Endodermal cell (in vitro differentiated cells): ENCODE data around the gene TMEM9.

GRCh38 chr1:198733929-198734639 lies 95.2 kb downstream of the PTPRC start:
- PRO-cap: no peak

GRCh38 chr1:198932234-198932591 lies 293.4 kb downstream of the PTPRC start:
- PRO-cap: no peak

DNA sequence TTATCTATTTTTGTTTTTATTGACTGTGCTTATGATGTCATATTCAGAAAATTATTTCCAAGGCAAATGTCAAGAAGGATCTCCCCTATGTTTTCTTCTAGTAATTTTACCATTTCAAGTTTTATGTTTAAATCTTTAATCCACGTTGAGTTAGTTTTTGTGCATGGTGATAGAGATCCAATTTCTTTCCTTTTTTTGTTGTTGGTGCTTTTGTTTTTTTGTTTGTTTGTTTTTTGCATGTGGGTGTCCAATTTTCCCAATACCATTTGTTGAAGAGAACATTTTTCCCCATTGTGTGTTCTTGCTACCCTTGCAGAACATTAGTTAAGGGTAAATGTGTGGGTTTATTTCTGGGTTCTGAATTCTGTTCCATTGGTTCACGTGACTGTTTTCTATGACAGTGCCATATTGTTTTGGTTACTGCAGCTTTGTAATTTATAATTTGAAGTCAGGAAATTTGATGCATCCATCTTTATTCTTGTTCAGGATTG lies 636.0 kb downstream of the PTPRC start:
- PRO-cap: no peak

DNA sequence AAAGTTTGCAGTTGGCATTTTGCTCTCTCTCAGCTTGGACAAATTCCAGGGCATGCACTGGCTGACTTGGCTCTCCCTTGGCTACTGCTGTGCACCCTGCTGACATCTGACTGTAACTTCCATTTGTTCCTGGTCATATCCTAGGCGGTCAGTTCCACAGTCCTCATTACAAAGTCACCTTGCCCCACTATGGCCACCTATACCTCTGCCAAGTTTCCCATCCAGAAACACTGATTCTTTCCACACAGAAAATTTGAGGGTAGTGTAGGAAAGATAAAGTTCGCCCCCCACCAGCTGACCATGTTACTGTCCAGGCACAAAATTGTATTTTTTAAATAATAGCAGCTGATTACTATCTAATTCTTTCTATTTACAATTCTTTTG lies 380.6 kb upstream of the NR5A2 start:
- PRO-cap: no peak

- PRO-cap: no peak
Measured at GRCh38 chr1:200372184-200372485, 37.7 kb downstream of the ZNF281 start.

DNA sequence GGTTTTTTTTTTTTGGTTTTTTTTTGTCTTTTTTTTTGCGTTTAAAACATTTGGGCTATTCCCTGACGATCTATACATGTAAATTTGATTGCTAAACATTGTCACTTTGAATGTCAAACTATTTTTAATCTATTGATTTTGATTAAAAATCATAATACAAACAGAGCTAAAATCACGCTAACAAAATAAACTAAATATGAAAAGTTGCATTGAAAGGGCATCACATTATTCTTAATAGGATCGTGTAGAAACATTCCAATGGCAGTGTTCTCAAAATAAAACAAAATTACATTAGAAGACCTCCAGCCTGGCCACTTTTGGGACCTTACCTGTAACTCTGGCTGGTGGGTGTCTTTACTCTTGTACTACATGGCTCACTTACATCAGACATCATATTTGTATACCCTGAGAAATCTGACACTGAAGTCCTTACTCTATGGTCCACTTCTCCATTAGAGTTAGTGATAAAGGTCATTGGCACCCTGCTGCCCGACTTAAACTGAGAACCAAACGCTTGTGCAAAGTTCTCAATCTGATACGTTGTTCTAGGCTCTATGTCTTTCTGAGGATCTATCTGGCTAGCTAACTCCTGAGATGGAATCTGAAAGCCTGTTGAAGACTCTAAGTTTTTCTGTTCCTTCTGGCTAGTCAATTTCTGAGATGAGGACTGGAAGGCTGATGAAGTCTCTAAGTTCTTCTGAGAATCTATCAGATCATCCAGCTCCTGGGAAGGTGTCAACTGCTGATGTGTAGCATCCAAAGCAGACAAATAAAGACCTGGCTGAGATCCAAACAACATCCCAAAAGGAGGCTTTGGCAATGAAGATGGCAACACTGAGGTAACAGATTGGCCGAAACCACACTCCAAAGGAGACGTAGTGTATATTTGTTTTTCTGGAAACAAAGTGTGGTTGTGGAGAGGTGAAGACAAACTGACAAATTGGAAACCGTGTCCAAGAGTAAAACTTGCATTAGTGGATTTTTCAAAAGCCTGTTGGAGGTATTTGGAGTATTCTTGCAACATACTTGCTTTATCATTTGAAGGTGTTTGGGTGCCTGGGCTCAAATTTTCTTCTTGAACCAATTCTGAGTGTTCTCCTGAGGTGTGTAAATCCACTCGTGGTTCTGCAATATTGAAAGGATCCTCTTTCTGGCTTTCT lies 2.8 kb downstream of the ZNF281 start:
- PRO-cap: no peak

- PRO-cap: no peak
Measured at GRCh38 chr1:200769499-200770233, 31.0 kb downstream of the CAMSAP2 start.

GRCh38 chr1:200888069-200888830 lies 6.5 kb upstream of the INAVA start:
- PRO-cap: no peak

- PRO-cap: bidirectional peak, plus-strand start at chr1:200891016, minus-strand start at chr1:200890937; bidirectional peak, plus-strand start at chr1:200891561, minus-strand start at chr1:200891248
Measured at GRCh38 chr1:200890606-200891758, 3.7 kb upstream of the INAVA start.

- PRO-cap: no peak
Measured at GRCh38 chr1:200996089-200996488, 27.4 kb downstream of the KIF21B start.

DNA sequence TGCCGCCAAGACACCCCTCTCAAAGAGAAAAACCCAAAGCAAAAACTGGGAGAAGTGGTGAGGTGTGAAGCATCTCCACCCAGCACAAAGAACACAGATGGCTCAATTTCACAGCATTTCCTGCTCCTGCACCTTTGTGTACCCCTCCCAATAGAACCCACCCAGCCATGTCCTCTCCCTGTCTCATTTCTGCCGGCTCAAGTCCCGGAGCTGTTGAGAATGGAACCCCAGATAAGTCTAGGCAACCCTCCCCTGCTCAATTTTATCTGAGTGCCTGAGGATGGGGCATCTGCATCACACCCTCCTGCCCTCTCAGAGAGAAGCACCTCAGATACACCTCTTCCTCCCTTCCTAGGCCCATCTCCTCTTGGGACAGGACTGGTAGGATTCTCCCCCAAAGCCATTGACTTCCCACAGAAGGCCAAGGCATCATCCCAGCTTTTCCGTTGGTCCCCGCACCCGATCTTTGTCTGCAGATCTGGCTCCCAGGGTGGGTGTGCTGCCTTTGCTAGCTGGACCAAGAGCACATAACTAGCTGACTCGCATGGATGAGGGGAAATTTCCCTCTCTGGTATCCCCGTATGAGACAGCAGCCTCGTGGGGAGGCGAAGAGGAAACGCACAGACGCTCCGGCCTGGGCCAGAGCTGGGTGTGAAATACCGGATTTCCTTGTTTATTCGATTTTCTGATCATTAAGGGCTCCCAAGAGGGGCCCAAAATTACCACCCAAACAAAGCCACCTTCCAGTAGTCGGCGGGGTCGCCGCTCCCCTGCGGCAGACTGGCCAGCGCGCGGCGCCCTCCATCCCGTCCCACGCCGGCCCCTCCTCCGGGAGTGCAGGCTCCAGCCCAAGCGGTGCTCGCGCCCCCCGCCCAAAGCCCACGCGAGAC lies 865 bp downstream of the KIF21B start:
- PRO-cap: no peak

DNA sequence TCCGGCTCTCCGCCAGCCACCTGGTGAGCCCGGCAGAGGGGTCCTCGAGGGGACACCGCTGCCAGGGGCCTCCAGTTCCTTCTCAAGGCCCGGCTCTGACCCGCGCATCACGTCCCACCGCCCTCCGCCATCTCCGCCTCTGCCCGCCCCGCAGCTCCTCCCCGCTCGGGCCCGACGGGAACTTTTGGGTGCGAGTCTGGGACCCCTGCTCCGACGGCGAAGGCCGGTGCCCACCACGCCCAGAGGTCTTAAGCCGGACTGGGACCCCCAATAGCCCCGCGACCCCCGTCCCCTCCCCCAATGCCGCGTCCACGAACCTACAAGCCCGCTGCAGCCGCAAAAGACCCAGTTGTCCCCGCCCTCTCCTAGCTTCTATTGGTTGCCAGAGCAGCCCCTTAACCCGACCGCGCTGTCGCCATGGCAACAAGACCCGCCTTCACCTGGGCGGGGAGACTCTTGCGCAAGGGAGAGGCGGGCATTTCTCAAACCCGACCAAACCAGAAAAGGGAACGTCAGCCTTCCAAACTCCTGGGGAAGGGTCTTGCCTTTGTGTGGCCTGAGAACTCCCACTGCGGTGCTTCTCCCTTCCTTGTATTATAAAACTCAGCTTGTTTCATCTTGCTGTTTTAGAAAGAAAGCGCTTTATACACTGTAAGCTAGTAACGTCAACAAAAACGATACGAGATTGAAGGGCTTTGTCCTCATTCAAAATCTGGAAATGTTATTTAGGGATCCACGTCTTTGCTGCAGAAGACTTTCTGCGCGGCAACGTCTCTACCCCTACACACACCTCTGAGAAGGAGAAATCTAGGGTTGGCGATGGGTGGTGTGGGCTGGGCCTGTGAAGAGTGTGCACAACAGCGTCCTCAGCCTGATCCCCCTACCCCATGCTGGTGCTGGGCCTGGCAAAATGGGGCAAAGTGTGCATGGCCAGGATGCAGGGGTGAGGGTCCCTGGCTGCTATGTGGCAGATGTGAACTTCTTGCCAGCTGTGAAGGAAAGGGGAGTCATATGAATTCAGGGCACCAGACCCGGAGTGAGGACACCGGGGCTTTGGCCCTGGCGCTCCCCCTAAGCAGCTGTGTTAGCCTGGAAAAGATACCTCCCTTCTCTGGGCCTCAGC lies at the start of gene TMEM9:
TSS of gene TMEM9 (minus strand) at position 347 of the 1,123 bp plus-strand sequence.
- PRO-cap: bidirectional peak, plus-strand start at position 74 of the sequence, minus-strand start at position 141 of the sequence; bidirectional peak, plus-strand start at position 523 of the sequence, minus-strand start at position 347 of the sequence

GRCh38 chr1:201259722-201260737 lies 23.3 kb upstream of the PKP1 start:
- PRO-cap: unidirectional peak, minus-strand start at chr1:201260023; unidirectional peak, minus-strand start at chr1:201260108

DNA sequence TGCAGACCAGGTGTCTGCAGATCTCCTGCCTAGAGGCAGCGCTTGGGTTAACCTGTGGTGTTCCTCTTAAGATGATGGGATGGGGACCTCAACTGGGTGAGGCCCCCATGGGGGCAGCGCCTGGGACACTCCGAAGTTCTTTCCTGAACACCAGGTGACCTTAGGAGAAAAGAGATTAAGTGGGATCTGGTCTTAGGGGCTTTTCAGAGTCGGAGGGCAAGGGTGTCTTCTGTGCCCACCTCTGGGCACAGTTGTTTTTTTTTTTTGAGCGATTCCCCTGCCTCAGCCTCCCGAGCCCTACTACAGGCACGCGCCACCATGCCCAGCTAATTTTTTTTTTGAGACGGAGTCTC lies 21.2 kb downstream of the TNNT2 start:
- PRO-cap: no peak

GRCh38 chr1:201357154-201357963 lies 20.1 kb downstream of the TNNT2 start:
- PRO-cap: no peak

- PRO-cap: no peak
Measured at GRCh38 chr1:201369756-201369964, 7.8 kb downstream of the TNNT2 start.

GRCh38 chr1:201377864-201378306 lies 405 bp upstream of the TNNT2 start:
- PRO-cap: no peak

DNA sequence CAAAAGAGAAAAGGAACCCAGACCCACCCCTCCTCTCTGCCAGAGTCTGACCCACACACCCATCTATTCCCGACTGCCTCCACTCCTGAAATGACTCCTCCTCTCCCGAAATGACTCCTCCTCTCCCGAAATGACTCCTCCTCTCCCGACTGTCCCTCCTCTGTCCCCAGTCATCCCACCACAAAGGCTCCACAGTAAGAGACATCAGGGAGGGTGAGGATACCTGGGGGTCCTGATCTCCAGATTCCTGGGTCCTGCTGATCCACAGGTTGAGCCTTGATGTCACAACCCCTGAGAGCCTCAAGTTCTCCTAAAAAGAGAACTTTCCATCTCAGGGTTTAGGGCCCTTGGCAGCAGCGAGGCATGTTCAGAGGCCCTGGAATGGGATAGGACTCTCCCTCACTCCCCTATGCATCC lies 5.0 kb upstream of the TNNT2 start:
- PRO-cap: no peak

- PRO-cap: no peak
Measured at GRCh38 chr1:201426275-201426795, 4.8 kb upstream of the TNNI1 start.

DNA sequence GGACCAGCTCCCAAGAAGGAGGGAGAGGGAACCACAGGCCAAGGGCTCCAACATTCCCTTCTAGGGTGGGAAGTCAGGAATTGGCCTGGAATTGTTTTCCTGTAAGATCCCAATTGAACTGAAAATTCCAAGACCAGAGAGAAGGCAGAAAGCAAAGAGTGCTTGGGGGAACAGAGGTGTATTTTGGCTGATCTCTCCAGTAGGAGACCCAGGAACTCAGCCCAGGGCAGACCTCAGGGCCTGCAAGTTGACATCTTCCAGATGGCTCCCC lies 14.9 kb downstream of the CSRP1 start:
- PRO-cap: no peak